Zone of skin (tissue), 1 donor: Measurements from ENCODE around the genes GZMB, STXBP6 and STRN3.

- RRBS = no CpG with 5 or more reads among the region's 2 CpGs
Measured at GRCh38 chr14:24634097-24634625, at the start of gene GZMB. Gene GZMB (minus strand): TSS chr14:24634190.

DNA sequence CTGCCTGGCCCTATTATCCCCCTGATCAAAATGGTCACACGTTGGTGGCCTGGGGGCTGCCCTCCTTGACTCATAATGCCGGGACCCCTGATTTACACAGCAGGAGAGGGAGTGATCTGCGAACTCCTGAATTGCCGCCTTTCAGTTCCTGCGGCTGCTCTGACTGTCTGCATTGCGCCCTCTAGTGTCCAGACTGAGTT, 44.8 kb upstream of the GZMB start:
- RRBS = no CpG with 5 or more reads among the region's 6 CpGs

GRCh38 chr14:24817022-24817321, 183.0 kb upstream of the GZMB start:
- RRBS = no CpG with 5 or more reads among the region's 6 CpGs

DNA sequence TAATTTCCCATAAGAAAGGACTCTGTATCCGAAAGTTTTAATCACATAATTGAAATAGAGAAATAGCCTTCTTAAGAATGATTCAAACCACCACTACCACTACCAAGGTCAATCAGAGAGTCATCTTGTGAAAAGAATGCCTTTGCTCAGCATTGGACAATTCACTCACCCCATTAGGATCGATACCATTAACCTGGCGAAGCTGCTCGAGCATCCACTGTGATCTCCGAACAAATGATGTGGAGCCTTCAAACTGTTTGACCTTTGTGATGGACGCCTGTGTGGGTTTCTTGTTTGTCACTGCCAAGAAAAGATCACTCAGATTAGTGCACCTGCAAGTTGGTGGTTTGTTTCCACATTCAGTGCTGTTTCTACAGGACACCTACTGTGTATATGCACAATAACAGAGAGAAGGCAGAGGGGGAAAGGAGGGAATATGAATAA, 193.1 kb downstream of the STXBP6 start:
- RRBS = no CpG with 5 or more reads among the region's 6 CpGs

DNA sequence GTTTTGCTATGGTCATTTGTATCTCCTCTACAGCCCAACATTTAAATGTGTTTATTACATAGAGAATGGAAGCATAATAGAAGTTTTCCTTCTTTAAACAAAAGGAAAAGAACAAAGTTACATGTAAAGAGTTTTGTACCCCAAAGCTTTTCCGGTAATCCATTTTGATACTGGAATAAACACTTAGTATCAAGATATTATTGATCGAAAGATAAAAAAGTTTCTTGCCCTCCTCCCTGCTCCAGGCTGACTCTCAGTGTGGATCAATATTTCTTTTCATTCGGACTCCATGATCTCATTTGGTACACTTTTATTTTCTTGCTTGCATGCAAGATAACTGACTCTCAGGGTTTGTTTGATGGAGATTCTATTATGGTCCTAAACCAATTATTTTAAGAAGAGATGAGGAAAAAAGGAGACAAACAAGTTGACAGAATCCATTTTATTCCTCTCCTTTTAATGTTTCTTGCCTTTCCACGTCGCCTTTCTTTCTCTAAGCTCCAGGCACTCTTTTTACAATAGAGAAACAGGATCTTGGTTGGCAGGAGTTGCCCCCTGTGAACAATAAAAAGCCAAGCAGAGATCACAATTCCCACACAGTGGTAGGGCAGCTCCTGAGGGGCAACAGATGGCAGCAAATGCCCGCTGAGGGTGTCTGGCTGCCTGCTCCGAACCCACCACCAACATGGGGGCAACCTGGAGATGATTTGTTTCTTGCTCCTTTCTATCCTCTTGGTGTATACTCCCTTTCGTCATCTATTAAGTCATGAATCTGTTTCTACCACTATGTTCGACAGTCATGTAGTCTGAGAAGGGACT, 170.5 kb downstream of the STXBP6 start:
- RRBS = no CpG with 5 or more reads among the region's 9 CpGs

GRCh38 chr14:25049421-25050492, at the start of gene STXBP6:
Gene STXBP6 (minus strand): TSS chr14:25050147.
- RRBS = 2% methylated on average over 40 of the region's 109 CpGs

DNA sequence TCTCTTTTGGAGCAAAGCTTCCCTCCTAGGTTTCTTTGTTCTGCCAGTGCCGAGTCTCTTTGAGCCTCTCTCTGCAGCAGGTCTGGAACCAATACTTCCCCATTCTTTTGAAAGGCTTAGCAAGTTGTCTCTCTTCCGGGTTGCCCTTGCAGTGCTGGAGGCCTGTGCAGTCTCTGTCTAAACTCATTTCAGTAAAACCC, 454.7 kb downstream of the NOVA1 start:
- RRBS = no CpG with 5 or more reads among the region's 2 CpGs

GRCh38 chr14:28188143-28189018, 578.2 kb upstream of the FOXG1 start:
- RRBS = no CpG with 5 or more reads among the region's 30 CpGs

- RRBS = 96% methylated on average over 4 of the region's 34 CpGs
Measured at GRCh38 chr14:28317854-28318675, 448.5 kb upstream of the FOXG1 start.

DNA sequence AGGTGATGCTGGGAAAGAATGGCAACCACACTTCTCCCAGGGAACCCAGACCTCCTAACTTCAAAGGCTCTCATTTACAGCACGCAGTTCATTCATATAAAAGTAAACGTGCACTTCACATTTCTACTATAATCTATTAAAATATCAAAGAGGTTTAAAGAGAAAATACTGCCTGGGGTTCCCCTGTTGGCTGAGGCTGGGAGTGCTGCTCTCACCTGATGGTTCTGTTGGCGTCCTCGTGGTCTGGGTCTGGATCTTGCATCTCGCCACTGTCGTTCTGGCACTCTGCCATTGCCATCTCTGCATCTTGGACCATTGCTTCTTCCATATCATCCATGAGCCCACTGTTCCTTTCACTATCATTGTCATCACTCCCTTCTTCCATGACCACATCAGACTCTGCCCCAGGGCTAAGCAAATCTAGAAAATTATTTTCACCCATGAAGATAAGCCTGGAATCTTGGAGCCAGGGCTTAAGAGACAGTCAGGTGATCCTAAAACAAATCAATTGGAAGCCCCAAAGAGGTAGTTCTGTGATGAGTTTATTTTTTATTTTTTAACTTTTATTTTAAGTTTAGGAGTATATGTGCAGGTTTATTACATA, 291.5 kb downstream of the PRKD1 start:
- RRBS = no CpG with 5 or more reads among the region's 6 CpGs

GRCh38 chr14:29927879-29928357, 271 bp upstream of the PRKD1 start:
- RRBS = 2% methylated on average over 14 of the region's 44 CpGs

DNA sequence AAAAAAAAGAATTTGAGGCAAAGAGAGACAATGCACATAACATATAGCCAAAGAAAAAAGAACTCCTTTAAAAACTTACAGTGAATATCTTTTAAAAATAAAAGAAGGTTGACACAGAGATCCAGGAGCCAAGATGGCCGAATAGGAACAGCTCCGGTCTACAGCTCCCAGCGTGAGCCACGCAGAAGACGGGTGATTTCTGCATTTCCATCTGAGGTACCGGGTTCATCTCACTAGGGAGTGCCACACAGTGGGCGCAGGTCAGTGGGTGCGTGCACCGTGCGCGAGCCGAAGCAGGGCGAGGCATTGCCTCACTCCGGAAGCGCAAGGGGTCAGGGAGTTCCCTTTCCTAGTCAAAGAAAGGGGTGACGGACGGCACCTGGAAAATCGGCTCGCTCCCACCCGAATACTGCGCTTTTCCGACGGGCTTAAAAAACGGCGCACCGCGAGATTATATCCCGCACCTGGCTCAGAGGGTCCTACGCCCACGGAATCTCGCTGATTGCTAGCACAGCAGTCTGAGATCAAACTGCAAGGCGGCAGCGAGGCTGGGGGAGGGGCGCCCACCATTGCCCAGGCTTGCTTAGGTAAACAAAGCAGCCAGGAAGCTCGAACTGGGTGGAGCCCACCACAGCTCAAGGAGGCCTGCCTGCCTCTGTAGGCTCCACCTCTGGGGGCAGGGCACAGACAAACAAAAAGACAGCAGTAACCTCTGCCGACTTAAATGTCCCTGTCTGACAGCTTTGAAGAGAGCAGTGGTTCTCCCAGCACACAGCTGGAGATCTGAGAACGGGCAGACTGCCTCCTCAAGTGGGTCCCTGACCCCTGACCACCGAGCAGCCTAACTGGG, 84.8 kb upstream of the G2E3 start:
- RRBS = no CpG with 5 or more reads among the region's 38 CpGs

- RRBS = no CpG with 5 or more reads among the region's 15 CpGs
Measured at GRCh38 chr14:30664050-30665200, 42.3 kb downstream of the SCFD1 start.

- RRBS = 1% methylated on average over 35 of the region's 67 CpGs
Measured at GRCh38 chr14:31025754-31026486, at the start of gene STRN3. Gene STRN3 (minus strand): TSS chr14:31026379.

- RRBS = no CpG with 5 or more reads among the region's 6 CpGs
Measured at GRCh38 chr14:31936018-31936682, 141.0 kb upstream of the ARHGAP5 start.

- RRBS = 50% methylated on average over 5 of the region's 11 CpGs
Measured at GRCh38 chr14:32509439-32510477, 180.7 kb downstream of the AKAP6 start.

GRCh38 chr14:32896915-32898040, 41.4 kb upstream of the NPAS3 start:
- RRBS = 29% methylated on average over 3 of the region's 16 CpGs

- RRBS = 79% methylated on average over 2 of the region's 9 CpGs
Measured at GRCh38 chr14:32937539-32937996, 1.1 kb upstream of the NPAS3 start.

- RRBS = no CpG with 5 or more reads among the region's 5 CpGs
Measured at GRCh38 chr14:33940513-33941012, 10.3 kb downstream of the EGLN3 start.

DNA sequence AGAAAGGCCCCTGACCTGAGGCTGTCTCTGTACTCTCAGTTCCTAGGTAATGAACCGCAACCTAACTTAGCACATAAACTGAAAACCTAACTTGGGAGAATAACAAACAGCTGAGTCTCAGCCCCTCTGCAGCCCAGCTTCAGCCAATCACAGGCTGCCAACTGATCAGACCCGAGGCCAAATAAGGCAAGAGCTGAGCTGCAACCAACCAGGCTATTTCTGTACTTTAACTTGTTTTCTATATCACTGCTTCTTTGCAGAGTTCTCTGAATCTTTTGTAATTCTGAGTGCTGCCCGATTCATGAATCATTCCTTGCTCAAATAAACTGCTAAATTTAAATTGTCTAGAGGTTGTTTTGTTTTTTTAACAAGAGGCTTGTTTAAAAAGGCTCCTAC, 129.8 kb downstream of the SPTSSA start:
- RRBS = no CpG with 5 or more reads among the region's 3 CpGs